ENCODE results near the gene CCL24.

DNA sequence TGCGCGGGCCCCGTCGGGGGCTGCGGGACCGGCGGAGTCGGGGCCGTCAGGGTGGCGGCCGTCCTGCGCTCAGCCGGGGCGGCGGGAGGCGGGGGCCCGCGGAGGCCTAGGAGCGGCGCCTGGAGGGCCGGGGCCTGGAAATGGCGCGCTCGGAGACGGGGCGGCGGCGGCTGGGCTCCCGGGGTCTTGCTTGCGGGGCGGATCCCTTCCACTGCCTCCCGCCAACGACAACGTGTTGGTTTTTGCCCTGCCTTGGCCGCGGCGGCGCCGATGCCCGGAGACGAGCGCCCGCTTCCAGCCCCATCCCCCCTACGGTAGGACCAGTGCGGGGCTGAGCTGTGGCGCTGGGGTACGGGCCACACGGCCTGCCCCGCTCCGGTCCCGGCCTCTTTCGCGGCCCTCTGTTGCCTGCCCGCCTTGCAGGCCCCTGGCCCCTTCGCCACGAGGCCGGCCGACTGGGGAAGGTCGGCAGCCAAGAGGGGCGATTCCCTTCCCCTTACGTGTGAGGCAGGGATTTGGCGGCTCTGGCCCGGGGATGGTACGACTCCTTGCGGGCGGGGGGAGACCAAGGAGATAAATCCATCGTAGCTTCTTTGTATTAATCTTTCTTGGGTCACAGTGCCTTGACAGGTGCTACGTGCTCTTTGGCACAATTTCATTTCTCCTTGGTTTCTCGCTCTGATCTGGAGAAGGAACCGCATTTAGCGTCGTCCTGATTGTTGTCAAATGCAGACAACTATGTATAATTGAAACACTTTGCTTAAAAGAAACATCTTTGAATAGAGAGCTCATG, 495 bp downstream of the EIF4H start:
- PRO-cap, 2 experiments, result peak in 2 of 2 experiments; most common minus-strand start position 457 of the sequence (in 2)

DNA sequence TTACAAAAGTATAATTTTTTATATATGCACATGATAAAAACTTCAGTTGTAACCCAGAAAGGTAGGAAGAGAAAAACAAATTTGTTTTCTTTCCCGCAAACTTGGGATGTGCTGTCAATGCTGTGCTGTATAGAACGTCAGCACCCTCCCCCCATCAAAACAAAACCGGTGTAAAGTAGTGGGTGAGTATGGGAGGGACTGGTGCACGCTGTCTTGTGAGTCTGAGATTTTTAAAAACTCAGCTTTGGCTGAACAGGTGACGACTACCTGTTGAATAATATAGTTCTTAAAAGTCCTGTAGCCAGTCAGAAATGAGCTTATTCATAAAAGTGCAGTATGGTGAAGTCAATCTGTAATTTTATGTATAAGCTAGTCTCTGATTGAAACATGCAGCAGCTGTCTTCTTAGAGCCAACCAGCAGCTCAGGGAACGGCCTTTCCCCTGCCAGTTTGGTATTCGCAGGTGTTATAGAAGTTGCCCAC, 16.8 kb downstream of the EIF4H start:
- PRO-cap, 2 experiments, result no peak in any of the 2 experiments

DNA sequence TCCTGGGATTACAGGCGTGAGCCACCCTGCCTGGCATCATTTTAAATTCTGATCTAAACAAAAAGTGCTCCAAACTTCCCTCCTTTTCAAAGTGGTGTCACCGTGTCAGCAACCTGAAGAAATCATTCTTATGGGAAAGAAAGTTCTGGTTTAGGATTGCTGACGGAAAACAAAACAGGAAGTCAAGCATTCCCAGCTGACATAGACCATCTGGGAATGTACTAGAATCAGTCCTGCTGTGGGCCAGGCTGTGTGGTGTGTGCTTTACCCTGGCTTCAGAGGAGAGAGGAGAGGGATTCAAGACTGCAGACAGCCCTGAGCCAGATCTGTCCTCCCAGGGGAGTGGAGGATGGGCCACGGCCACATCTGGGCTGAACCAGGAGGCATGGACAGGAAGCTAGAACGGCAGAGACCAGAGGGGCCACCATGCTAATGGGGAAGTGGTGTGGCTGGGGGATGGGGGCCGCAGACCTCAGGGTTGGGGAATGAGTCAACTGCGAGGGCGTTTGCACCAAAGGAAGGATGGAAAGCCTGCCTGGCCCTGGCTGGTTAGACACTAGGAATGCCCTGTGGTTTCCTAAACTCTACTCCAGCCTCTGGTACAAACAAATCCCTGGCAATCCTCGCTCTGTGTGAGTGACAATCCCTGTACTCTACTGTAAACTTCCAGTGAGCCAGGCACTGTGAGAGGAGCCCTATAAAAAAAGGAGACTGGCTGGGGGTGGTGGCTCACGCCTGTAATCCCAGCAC, 16.7 kb upstream of the CLIP2 start:
- PRO-cap, 2 experiments, result no peak in any of the 2 experiments

DNA sequence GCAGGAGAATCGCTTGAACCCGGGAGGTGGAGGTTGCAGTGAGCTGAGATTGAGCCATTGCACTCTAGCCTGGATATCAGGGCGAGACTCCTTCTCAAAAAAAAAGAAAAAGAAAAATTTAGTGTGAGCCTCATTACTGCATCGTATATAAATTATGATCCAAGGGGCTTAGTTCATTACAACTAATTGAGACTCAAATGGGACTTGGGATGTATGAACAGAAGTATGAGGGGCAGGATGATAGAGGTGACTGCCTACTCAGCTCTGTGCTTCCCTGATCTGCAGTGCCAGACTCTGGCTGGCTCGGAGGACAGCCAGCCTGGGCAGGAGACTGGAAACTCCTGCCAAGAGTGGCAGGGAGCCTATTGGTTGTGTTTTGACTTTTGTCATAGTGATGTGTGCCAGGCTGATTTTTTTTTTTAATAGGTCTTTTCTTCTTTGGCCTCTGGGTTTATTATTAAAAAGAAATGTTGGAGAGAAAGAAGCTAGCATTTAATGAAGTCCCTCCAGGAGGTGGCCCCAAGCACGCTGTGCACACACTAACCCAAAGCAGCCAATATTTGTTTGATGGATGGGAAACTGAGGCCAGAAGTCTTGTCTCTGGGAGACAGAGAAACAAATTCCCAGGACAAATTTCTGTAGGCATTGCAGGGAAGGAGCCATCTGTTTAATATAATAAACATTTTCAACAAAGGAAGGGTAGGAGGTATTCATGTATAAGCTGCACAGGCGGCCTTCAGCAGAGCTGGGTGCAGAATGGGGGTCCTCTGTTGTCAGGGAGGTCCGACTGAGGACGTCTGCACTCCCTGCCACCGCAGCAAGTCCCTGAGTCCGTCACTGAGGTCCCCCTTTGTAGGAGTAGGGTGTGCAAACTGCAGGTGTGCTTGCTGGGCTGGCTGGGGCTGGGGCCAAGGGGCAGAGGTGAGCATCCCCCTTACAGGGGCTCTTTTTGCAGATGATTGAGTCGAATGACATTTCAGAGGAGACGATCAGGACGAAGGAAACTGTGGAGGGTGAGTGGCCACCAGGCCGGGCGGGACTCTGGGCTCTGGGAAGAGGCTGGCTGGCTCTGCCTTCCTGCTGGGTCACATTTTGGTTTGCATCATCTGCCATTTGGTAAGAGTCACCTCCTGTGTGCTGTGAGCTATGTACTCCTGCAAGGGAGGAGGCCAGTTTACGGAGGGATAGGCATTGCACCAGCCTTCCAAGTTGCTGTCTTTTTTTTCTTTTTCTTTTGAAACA, 73.4 kb upstream of the GTF2IRD1 start:
- PRO-cap, 2 experiments, result no peak in any of the 2 experiments

DNA sequence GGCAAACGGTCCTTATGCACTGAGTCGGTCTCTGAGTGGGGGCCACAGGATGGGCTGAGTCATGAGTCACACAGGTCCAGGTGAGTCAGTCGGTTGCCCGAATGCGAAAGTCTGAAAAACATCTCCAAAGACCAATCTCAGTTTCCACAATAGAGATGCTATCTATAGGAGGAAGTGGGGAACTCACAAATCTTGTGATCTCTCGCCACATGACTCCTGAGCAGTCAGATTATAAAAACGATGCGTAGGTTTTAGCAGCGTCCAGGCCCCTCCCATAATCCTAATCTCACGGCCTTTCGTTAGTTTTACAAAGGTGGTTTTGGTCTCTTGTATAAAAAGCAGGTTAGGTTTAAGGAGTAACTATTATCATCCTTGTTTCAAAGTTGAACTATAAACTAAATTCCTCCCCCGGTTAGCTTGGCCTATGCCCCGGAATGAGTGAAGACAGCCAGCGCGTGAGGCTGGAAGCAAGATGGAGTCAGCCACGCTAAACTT, 1.2 kb upstream of the GTF2IRD1 start:
- PRO-cap, 2 experiments, result no peak in any of the 2 experiments

- PRO-cap, 2 experiments, result no peak in any of the 2 experiments
Observed at GRCh38 chr7:74483744-74484309, 30.1 kb downstream of the GTF2IRD1 start.

DNA sequence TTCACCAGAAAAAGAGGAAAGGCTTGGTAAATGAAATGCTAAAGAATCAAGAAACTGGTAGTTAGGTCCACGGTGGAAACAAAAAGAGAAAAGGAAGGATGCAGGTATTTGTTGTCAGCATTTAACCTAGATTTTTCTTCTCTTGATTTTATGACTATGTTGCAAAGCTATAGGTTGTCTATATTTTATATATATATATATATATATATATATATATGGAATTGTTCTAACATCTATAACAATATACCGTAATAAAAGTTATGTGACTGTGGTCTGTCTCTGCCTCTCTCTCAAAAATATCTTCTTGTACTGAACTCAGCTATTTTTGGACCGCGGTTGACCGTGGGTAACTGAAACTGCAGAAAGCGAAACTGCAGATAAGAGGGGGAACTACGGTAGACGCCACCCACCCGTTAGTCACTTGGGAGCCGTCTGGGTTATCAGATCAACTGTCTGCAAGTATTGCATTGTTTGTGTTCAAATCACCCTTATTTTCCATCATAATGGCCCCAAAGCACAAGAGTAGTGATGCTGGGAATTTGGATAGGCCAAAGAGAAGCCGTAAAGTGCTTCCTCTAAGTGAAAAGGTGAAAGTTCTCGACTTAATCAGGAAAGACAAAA, 7.6 kb upstream of the GTF2I start:
- PRO-cap, 2 experiments, result no peak in any of the 2 experiments

GRCh38 chr7:74716632-74717105, 57.1 kb upstream of the NCF1 start:
- PRO-cap, 2 experiments, result no peak in any of the 2 experiments

DNA sequence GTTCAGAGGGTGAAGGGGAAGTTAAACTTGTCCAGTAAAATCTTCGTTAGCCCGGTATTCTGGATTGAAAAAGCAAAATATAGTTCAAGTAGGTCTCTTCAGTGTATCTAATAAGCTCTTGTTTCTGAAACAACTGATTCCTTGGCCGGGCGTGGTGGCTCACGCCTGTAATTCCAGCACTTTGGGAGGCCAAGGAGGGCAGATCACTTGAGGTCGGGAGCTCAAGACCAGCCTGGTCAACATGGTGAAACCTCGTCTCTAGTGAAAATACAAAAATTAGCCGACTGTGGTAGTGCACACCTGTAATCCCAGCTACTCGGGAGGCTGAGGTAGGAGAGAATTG, 11.6 kb upstream of the NCF1 start:
- PRO-cap, 2 experiments, result no peak in any of the 2 experiments

DNA sequence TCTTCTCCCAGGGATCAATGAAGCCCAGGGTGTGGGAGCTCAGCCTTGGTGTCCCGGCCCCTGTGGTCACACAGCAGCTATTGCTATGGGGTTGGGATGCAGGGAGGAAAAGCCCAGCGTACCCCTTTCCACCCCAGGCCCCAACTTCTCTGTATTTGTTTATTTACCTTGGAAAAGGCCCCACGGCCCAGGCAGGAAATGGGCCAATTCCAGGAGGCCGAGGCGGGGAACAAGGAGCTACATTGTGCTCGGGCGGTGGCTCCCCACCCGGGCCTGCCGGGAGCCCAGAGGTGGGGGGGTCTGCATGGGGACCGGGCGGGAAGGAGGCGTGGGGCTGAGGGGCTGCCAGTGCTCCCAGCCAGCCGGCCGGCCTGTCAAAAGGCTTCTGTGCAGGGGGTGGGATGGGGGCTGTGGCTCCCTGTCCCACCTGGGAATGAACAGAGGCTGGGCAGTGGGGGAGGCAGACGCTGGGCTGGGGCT, 23.4 kb upstream of the GTF2IRD2 start:
- PRO-cap, 2 experiments, result no peak in any of the 2 experiments

GRCh38 chr7:75025899-75026644, 47.5 kb downstream of the RCC1L start:
- PRO-cap, 2 experiments, result no peak in any of the 2 experiments

DNA sequence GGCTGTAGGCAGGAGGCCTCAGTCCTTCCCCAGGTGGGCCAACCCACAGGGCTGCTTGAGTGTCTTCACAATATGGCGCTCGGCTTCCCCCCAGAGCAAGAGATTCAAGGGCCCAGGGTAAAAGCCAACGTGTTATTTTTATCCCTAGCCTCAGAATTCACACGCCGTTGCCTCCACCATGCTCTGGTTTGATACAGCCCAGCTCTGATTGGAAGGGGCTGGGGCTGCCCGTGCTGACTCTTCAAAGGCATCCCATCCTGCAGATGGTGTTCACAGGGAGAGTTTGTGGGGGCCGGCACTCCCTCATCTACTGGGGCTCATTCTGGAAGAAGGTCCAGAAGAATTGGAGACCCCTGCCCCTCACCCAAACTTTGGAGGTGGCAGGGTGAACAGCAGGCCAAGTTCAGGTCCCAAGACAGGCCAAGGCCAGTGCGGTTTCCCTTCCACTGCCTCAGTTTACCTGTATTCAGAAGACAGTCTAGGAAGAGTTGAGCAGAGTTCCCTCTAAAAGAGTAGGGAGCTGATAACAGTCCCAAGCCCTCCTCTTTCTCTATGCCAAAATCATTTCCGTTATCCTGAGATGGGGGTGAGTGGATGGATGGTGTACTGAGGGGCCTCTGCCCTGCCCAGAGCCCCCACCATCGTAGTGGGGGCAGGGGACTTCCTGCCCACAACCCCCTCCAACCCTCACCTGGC, 42.9 kb downstream of the RCC1L start:
- PRO-cap, 2 experiments, result no peak in any of the 2 experiments

- PRO-cap, 2 experiments, result no peak in any of the 2 experiments
Observed at GRCh38 chr7:75051954-75052833, 21.4 kb downstream of the RCC1L start.

GRCh38 chr7:75427468-75427936, 32.1 kb downstream of the TRIM73 start:
- PRO-cap, 2 experiments, result no peak in any of the 2 experiments

DNA sequence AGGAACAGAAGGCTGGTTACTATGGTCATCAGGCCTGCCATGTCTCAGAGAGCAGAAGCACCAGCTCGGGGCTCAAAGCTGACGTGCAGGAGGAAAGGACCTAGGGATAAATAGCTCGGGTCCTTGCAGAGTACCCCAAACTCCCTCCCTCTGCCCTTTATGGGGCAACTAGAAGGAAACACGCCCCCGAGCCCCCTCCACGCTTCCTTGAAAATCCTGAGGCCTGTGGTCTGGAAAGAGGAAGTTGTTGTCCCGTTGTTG, at the start of gene CCL24:
Gene CCL24, minus strand, starts transcription at position 132 of the 261 bp plus-strand sequence.
- PRO-cap, 2 experiments, result no peak in any of the 2 experiments

- PRO-cap, 2 experiments, result no peak in any of the 2 experiments
Observed at GRCh38 chr7:75953279-75953527, 38.2 kb downstream of the POR start.

- PRO-cap, 2 experiments, result no peak in any of the 2 experiments
Observed at GRCh38 chr7:75987887-75988584, 6.4 kb downstream of the TMEM120A start.

DNA sequence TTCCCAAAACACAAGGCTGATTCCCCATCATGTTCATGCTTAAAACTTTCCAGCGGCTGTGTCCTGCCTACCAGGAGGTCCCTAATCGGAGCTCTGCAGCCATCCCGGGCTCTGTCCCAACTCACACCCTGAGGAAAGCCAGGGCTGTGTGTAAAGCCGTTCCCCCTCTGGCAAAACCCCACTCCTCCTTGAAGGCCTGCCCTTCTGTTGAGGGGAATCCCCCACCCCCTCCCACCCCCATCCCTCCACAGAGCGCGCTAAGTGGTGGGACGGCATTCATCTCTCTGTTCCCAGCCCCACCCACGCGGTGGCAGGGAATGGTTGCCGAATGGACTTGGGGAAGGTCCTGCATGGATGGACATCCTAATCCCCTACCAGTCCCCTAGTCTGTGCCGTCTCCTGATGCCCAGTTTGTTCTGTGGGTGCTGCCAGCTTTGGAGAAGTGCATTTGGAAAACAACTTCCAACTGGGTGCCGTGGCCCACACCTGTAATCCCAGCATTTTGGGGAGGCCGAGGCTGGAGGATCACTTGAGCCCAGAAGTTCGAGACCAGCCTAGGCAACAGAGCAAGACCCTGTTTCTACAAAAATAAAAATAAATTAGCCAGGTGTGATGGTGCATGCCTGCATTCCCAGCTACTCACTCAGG, 785 bp upstream of the TMEM120A start:
- PRO-cap, 2 experiments, result no peak in any of the 2 experiments

DNA sequence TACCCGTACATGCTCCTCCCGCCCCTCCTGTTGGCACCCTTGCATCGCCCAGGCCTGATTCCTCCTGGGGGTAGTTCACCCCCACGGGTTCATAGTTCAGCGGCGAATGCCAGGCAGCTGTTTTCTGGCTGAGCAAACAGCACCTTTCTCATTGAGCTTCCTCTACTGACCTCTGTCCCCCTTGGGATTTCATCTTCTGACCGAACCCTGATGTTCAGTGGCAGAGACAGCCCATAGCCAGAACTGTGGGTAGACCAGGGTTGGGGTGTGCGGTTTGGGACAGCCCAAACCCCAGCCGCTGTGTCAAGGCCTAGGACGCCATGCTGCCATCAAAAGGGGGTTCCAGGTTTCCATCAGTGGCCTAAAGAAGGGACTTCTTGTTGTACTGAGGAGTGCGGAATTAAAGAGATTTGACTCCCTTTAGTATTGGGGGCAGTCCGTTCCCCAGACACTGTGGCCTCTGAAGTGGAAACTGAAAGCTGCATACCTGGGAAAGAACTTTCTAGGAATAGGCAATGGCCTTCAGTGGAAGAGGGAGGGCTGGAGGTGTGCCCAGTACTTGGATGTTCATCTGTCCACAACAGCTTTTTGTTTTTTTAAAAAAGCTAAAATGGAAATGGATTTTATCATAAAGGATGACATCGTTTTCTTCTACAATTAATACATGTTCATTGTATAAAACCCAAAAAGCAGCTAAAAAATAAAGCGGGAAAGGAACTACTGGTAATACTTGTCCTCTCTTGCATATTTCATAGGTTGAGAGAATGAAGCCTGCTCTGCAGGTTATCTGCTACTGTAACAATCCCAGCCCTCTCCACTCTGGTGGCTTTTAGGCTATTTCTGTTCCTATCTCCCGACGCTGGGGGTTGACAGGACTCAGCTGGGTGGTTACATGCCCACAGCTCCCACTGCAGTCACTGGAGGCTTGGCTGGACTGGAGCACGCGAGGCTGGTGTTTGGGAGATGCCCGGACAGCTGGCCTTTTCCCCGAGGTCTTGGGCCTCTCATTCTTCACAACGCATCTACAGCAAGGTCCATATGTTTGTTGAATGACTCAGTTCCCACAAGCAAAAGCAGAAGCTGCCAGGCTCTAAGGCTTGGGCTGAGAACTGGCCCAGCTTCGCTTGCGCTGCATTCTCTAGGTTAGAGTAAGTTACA, 19.3 kb downstream of the MDH2 start:
- PRO-cap, 2 experiments, result no peak in any of the 2 experiments

- PRO-cap, 2 experiments, result no peak in any of the 2 experiments
Observed at GRCh38 chr7:76071259-76071819, 23.4 kb downstream of the MDH2 start.